Measurements from ENCODE around the genes SSNA1, TOR4A and EHMT1.

DNA sequence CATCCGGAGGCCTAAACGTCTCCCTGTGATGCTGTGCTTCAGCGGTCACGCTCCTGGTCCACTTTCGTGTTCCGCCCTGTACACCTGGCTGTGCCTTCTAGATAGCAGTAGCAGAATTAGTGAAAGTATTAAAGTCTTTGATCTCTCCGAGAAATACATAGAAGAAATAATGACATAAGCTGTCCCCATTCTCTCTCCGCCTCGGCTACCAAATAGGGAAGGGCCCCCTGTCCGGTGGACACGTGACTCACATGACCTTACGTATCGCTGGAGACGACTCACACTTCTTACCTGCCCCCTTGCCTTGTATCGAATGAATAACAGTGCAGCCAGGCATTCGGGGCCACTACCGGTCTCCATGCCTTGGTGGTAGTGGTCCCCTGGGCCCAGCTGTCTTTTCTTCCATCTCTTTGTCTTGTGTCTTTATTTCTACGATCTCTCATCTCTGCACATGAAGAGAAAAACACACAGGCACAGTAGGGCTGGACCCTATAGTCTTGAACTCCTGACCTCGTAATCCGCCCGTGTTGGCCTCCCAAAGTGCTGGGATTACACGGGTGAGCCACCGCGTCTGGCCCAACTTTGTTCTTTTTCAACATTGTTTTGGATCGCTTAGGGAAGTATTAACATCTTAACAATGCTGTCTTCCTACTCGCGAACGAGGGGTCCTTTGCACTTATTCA is 7.4 kb upstream of the DPP7 start:
- PRO-cap, 2 experiments, result no peak in any of the 2 experiments

DNA sequence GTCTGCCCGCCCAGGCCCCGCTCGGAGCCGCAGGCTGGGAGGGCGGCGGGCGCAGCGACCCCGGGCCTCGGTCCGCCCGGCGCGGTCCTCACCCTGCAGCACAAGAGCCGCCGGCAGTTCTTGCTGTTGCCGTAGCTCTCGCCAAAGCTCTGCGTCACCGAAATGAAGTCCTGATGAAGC is 9.6 kb upstream of the GRIN1 start:
- PRO-cap, 2 experiments, result peak in 2 of 2 experiments; most common minus-strand start position 102 of the sequence (in 2)

GRCh38 chr9:137188384-137189450 is at the start of gene SSNA1:
Gene SSNA1 (plus strand): TSS chr9:137188676.
- PRO-cap, 2 experiments, result peak in 2 of 2 experiments; most common plus-strand start chr9:137189108 (in 2); most common minus-strand start chr9:137188560 (in 2)

DNA sequence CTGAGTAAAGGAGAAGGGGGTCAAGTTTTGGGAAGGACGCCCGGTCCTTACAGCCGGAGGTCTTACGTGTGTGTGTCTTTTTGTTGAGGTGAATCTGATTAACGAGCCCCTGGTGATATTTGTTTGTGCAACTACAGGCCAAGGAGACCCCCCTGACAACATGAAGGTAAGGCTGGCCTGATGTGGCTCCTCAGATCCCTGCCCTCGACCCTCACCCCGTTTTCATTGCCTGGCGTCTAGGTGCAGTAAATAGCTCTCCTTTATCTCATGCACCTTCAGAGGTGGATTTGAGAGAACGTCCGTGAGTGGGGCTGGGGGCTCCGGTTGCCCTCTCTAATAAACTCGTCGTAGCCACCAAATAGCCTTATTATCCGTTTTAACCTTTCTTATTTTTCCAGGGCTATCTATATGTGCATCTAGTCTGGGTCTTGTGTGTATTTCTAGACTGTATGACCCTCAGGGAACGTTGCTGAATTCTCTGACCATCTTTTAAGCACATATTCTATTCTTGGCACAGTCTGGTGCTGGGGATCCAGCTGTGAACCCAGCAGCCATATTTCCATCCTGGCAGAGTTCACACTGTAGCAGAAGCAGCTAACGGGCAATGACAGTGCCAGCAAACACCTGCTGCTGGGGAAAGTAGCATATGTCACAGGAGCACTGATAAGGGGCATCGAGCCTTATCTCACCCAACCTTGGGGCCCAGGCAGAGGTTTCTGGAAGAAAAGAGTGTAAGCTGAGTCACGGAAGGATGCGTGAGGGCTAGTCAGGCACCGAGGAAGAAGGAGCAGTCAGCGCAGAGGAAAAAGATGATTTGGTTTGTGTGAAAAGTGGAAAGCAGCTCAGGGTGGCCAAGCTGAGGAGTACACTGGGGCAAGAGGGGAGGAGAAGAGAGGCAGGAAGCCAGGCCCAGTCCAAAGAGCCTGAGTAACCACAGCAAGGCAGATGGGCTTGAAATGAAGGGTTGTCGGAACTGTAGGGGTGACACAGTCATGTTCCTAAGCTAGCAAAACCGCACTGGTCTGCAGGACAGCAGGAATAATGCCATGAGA is 970 bp downstream of the NDOR1 start:
- PRO-cap, 2 experiments, result no peak in any of the 2 experiments

GRCh38 chr9:137221364-137222165 is 475 bp downstream of the RNF208 start:
- PRO-cap, 2 experiments, result peak in 1 of 2 experiments; most common plus-strand start chr9:137222040 (in 1)

DNA sequence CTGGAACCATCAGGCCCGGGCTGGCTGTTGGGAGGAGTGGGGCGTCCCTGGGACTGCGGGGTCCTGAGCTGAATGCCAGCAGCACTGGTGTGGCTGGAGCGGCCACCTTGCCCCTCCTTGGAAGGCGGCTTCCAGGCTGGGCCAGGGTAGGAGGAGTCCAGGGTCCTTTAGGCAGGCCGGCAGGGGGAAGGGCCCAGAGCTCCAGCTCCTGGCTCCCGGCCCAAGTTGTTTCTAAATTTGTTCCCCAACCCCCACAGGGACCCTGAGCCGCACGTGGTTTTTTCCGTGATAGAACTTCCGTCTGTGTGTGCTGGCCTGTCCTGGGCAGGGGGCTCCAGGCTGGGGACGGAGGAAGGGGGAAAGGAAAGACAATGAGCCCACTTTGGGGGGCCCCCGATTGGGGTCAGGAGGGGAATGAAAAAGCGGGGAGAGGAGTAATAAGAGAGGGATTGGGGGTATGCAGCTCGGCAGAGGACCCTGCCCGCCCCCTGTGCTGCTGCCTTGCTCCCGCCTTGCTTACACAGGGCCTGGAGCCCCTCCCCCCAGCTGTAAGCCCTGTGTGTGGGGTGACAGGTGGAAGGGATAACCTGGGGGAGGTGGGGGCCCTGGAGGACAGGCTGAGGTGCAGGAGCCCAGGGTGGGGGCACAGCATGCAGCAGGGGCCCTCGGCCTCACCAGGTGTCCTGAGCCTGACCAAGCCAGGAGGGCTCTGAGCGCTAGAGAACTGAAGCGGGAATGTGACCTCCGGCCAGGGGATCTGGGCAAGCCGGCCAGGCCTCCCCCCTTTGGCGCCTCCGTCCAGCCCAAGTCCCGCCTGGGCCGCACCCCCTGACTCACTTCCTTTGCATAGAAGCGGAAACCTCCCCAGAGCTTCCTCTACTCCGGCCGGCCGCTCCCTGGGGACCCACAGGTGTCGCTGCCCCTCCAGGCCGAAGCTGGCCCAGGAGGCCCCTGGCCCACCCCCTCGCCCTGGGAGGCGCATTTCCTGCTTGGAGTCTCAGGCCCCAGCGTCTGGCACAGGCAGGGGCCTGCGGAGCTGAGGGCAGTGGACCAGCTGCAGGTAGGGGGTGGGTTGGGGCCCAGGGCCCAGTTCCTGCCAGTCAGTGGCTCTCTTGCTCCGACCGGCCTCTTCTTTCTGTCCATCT is at the start of gene TOR4A:
Gene TOR4A, plus strand, starts transcription at position 879 of the 1,145 bp plus-strand sequence.
- PRO-cap, 2 experiments, result peak in 1 of 2 experiments; most common plus-strand start position 879 of the sequence (in 1)

DNA sequence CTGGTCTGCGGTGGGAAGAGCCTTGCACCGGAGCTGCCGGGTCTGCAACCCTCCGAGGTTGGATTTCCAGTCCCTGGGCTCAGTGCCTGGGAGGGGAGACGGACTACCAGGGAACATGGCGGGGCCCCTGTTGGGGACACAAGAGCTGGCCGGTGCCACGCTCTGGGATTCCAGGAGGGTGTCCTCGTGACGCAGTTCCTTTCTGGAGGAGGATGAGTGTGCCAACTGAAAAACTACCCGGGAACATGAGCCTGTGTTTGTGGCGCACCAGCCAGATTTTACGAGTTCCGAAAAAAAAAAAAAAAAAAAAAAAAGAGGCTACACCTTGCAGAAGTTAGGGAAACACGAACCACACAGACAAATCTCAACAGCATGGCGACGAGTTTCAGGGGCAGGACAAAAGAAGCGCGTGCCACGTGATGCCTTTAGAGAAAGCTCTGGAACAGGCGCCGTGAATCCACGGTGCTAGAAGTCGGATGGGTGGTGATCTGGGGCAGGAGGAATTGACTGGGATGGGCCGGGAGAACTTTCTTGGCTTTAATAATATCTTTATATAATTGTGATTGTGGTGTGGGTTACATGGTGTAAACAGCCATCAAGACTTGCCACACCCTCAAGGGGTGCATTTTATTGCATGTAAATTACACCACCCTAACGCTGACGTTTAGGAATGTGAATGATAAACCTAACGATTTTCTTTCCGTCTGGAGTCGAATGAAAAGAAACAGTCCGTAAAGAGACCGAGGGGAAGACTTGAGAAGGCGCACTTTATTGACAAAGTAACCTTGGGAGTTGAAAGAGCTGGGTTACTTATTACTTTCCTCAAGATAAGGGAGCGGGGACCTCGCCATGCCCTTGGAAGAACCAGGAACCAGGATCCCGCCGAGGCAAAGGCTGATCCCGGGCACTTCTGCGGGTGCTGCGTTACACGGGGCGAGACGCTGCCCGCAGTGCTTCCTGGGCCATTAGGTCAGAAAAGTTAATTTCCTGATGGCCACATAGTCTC is 8.6 kb downstream of the NRARP start:
- PRO-cap, 2 experiments, result no peak in any of the 2 experiments

GRCh38 chr9:137295069-137295691 is 6.9 kb downstream of the NRARP start:
- PRO-cap, 2 experiments, result no peak in any of the 2 experiments

GRCh38 chr9:137301659-137301934 is 474 bp downstream of the NRARP start:
- PRO-cap, 2 experiments, result no peak in any of the 2 experiments

DNA sequence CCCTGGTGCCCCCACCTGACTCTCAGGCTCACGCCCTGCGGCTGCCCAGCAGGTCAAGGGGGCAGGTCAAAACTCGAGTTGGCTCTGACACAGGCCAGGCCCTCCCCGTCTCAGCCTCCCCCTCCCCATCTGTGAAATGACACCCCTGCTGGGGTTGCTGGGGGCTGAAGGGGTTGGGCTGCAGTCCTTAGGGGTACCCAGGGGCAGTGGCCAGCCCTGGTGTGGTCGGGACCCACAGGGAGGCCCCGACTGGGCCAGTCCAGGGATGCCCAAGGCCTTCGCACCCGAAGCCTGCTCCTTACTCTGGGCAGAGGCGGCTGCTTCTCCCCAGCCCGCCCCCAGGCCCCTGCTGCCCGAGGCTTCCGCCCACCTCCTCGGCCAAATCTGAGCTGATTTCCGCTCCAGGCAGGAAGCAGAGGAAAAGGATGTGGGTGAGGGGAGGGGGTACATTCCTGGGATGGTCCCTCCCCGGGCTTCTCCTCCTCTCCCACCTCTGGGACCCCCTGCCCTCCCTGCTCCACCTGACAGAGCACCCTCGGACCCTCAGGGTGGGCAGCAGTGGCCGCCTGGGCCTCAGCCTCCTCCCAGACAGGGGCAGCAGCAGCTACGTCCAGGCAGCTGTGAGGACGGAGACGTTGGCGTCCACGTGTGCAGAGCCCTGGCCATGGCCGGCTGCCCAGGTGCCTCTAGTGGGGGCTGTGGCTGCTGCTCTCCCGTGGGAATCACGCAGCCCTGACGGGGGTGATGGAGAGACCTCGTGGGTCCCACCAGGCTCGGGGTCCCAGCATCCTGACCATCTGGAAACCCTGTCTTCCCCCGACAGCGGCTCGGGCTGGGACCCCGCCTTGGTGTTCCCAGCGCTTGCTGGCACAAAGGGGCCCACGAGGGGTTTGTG is 4.1 kb upstream of the NRARP start:
- PRO-cap, 2 experiments, result no peak in any of the 2 experiments

GRCh38 chr9:137368231-137368836 is 54.6 kb downstream of the EXD3 start:
- PRO-cap, 2 experiments, result no peak in any of the 2 experiments

DNA sequence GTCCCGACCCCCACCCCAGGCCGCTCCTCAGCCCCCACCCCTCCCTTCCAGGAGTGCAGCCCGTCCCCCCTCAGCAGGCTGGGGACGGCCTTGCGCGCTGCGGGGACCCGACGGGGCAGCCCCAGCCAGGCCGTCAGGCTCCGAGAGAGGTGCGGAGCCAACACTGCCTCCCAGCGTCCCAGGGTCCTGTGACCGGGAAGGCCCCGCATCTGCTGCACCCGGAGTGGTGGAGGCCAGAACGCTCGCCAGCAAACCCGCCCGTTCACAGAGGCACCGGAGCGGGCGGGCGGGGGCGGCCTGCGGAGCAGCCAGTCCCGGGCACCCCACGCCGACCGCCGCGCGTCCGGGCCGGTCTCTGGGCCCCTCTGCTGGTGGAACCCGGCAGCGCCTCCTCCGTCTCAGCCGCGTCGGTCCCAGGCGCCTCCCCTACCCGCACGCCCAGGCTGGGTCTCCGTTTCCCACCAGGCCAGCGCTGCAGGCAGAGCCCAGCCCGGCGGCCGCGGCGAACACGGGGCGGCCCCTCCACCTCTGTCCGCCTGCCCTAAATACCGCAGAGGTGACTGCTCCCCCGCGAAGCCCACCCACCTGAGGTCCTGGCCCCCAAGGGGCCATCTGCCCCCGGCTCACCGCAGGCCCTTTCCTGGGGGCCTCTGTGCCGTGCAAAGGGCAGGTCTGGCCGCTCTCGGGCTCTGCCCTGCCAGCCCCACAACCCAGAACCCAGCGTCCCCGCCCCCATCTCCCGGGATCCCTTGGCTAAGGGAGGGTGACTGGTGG is 16.0 kb downstream of the EXD3 start:
- PRO-cap, 2 experiments, result no peak in any of the 2 experiments

- PRO-cap, 2 experiments, result no peak in any of the 2 experiments
Measured at GRCh38 chr9:137435808-137436434, 5.2 kb downstream of the ENTPD8 start.

DNA sequence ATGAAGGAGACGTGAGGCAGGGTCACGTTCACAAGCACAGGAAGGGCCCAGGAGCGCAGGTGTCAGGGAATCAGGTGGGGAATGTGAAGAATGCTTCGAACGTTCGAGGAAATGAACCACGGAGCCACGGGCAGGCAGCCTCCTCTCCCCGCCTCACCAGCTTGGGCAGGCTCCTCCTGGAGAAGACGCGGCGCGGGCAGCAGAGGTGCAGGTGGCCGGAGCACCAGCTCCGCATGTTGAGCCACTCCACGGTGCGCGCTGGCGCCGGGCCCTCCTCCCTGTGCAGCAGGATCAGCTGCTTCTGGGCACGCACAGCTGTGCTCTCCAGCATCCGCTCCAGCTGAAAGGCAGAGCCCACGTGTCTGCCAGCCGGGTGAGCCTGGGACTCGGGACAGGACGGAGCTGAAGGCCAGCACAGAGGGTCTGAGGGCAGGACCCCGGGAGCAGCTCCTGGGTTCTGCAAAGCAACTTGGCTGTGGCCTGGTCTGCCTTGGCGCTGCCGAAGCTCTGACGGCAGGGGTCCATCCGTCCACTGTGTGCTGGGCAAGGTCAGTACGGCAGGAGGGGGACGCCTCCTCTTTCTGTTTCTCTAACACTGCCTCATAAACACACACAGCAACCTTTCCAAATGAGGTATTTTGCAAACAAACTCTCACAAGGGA is 19.9 kb upstream of the NSMF start:
- PRO-cap, 2 experiments, result no peak in any of the 2 experiments

DNA sequence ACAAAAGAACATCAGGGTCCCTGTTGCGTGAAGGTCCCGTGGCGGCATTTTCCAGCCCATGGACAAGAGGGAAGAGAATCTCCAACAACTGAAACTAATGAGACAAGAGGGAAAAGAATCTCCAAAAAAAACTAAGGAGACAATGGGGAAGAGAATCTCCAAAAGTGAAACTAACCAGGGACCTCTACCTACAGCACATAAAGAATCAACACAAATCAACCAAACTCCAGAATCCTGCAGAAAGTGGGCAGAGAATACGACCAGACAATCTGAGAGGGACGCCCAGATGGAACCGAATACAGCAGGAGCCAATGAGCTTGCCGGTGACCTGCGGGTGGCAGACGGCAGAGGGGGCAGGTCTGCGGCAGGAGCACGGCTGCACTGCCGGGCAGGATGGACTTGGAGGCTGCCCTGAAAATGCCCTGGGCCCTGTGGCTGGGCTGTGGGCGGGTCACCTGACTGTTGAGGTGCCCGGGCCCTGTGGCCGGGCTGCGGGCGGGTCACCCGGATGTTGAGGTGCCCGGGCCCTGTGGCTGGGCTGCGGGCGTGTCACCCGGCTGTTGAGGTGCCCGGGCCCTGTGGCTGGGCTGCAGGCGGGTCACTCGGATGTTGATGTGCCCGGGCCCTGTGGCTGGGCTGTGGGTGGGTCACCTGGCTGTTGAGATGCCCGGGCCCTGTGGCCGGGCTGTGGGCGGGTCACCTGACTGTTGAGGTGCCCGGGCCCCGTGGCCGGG is 36.4 kb downstream of the PNPLA7 start:
- PRO-cap, 2 experiments, result no peak in any of the 2 experiments

- PRO-cap, 2 experiments, result no peak in any of the 2 experiments
Measured at GRCh38 chr9:137602770-137603206, 2.7 kb upstream of the ARRDC1 start.

- PRO-cap, 2 experiments, result no peak in any of the 2 experiments
Measured at GRCh38 chr9:137606275-137606889, 896 bp downstream of the ARRDC1 start.

- PRO-cap, 2 experiments, result no peak in any of the 2 experiments
Measured at GRCh38 chr9:137612986-137614017, 5.5 kb upstream of the EHMT1 start.

DNA sequence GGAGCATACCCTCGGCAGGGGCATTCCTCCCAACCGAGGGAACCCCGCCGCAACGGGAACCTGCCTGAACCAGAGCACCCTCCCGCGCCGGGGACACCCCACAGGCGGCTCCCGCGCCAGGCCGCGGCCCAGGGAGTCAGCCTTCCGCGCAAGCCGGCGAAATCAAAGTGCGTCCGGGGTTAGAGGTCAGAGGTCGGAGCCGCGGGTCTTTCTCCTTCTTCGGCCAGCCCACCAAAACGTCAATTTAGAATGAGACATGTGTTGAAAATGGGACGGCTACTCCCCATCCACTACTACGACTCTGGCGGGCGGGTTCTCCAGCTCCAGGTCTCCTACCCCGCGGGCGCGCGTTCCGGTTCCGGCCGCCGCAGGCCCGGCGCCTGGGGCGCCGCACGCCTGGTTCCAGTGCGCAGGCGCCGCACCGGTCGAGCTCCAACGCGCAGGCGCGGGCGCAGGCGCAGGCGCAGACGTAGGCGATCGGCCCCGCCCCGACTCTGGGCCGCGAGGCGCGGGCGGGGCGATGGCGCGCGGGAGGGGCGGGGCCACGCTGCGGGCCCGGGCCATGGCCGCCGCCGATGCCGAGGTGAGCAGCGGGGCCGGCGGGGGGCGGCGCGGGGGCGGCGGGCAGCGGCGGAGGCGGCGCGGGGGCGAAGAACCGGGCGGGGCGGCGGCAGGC is at the start of gene EHMT1:
Gene EHMT1, plus strand, starts transcription at position 539 of the 676 bp plus-strand sequence.
- PRO-cap, 2 experiments, result peak in 2 of 2 experiments; most common plus-strand start position 550 of the sequence (in 1); most common minus-strand start position 125 of the sequence (in 1)

GRCh38 chr9:137757117-137757554 is 120.4 kb upstream of the CACNA1B start:
- PRO-cap, 2 experiments, result no peak in any of the 2 experiments